Parietal lobe (tissue), 2 donors: Measurements from ENCODE around the genes PRAMEF13 and PRAMEF18.

GRCh38 chr1:12345853-12346221, 116.0 kb downstream of the VPS13D start:
- RAMPAGE, long total RNA = no peak

- RAMPAGE, long total RNA = no peak
Observed at GRCh38 chr1:12453966-12454423, 164.0 kb downstream of the DHRS3 start.

DNA sequence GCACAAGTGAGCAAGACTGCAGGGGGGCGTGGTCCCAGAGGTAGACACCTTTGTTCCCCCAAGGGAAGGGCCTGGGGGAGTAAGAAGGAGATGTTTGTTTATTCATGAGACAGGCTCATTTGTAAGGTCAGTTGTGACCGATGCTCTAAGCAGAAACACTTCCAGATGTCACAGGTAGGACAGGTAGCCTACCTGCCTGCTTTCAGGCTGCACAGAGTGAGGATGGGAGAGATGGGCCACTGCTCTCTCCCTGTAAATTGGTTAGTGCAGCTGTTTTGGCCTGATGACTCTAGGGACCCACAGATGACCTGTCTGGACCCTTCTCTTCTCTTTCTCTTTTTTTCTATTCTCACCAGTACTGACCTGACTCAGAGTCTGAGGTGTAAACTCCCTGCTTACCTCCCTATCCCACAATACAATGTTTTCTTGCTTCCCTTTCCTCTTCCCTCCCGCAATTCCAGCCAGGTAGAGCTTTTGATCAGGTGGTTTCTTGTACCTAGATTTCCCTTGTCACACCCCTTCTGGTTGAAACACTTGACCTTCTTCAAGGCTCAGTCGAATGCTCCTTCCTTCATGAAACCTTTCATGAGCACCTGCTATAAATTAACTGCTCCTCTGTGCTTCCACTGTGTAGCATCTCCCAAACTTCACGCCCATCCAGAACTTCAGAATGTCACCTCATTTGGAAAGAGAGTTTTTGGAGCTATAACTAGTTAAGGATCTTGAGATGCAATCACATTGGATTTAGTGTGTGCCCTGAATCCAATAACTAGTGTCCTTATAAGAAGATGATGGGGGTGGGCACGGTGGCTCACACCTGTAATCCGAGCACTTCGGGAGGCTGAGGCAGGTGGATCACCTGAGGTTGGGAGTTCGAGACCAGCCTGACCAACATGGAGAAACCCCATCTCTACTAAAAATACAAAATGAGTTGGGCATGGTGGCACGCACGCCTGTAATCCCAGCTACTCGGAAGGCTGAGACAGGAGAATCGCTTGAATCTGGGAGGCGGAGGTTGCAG, 5.7 kb downstream of the DHRS3 start:
- RAMPAGE, long total RNA = no peak

DNA sequence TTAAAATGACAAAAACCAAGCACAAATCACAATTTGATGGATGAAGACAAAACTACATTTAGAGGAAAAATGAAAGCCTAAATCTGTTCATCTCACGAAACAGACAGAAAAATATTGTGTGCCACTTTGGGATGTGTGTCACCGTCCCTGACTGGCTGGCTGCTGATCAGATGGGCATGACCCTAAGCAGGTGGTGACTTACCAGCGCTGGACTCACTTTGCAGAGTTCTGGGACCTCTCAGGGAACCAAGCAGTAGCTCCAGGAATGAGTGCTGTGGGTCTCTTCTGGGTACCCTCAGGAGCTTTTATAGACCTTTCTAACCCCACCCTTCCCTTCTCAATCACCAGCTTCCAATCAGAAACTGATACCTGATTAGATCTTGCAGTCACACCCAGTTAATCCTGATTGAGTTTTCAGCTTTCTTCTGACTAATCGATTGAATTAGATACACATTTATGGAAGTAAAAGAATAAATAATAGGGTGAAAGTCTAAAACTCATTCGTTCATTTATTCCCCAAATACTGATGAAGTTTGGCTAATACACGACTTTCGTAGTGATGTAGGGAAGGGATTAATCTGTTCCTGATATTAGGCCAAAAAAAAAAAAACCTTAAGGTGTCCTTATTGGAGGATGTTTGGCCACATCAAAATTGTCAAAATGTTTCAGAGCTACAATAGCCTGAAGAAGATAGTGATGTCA, at the start of gene PRAMEF13:
TSS of gene PRAMEF13 (minus strand) at position 280 of the 702 bp plus-strand sequence.
- RAMPAGE, long total RNA = no peak

DNA sequence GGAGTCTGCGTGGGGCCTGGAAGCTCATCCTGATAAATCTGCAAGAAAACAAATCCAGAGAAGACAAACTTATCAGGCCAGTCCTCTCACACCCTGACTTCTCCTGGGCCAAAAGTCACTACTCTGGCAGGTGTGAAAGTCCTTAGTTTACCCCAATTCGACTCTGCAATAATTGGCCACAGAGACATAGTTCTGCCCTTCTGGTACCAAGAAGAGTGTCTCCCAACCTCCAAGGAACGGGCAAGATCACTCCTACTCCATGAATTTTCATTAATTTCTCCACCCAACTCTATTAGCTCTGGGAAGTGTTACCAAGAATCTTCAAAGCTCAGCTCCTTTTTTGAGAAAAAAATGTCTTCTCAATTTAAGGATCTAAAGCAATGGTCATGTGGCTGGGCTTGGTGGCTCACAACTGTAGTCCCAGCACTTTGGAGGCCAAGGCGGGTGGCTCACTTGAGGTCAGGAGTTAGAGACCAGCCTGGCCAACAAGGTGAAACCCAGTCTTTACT, at the start of gene PRAMEF18:
TSS of gene PRAMEF18 (minus strand) at position 76 of the 509 bp plus-strand sequence.
- RAMPAGE, long total RNA = no peak

GRCh38 chr1:13535153-13535835, 21.5 kb upstream of the LRRC38 start:
- RAMPAGE, long total RNA = no peak

- RAMPAGE, long total RNA = no peak
Observed at GRCh38 chr1:14238625-14239152, 359.8 kb upstream of the KAZN start.

DNA sequence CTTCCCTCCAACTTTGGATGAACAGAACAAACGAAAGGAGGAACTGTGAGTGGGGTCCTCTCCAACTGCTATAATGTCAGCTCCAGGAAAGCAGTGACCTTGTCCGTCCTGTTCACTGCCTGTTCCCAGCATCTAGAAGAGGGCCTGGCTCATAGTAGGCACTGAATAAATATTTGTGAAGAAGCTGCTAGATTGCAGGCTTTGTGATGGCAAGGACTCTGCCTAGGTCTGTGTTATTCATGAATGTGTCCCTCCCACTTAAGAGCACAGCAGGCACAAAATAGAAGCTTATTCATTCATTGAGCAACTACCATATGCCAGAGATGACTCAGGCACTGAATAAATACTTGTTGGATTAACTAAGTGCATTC, 143.6 kb downstream of the KAZN start:
- RAMPAGE, long total RNA = no peak

GRCh38 chr1:14742467-14742856, 144.0 kb downstream of the KAZN start:
- RAMPAGE, long total RNA = no peak

DNA sequence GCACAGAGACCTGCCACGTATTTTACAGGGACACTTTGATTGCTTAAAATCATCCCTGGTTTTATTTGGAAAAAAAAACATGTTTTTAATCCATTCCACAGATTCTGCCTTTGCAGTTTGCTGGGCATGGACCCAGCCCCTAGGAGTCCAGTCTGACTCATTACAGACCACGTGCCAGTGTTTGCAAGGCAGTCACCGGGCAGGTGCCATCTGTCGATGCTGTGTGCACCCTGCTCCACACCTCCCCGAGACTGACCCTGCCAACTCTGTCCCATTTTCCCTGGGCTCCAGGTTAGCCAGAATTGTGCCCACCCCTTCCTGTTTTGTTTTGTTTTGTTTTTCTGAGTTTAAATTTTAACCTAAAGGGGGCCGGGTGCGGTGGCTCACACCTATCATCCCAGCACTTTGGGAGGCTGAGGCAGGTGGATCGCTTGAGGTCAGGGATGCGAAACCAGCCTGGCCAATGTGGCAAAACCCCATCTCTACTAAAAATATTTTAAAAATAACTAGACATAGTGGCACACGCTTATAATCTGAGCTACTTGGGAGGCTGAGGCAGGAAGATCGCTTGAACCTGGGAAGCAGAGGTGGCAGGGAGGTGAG, 148.3 kb upstream of the TMEM51 start:
- RAMPAGE, long total RNA = no peak

DNA sequence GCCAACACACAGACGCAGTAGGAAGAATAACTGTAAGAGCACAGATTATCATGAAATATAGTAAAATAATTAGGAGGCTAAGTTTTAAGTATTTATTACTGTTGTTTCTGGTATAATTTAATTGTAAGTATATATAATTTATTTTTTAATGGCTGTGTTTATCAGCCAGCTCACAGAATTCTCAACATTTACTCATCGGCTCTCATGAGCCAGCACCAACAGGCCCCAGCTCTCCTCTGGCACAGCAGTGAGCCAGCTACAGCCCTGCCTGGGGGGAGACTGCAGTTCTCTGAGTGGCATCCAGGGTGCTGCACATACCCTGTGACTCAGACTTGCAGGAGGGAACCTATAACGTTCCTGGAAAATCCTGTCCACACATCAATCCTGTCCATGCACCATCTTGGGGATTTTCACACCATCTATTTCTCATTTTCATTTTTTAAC, 36.4 kb downstream of the FHAD1 start:
- RAMPAGE, long total RNA = no peak

- RAMPAGE, long total RNA = no peak
Observed at GRCh38 chr1:15328730-15329236, 80.9 kb upstream of the EFHD2 start.

GRCh38 chr1:15340305-15340818, 69.3 kb upstream of the EFHD2 start:
- RAMPAGE, long total RNA = no peak

DNA sequence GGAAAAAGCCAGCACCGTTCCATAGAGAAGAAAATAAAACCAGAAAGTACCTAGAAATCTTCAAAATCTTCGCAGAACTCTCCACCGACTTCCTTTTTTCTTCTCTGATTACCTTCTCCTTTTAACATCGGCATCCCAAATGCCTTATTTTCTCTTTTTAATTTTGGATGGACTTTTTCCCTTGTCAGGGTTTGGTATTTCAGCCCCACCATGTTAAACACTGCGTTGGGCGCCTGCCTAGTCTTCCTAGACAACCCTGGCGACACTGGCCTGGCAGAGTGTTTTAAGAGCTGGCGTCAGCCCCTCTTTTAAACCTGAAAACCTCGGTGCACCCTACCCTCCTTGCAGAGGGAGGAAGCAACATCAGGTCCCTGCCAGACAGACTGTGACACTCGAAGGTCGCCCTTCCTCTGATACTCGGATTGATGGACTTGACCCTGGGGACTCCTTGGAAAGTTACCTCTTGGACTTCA, 65.9 kb upstream of the EFHD2 start:
- RAMPAGE, long total RNA = no peak

DNA sequence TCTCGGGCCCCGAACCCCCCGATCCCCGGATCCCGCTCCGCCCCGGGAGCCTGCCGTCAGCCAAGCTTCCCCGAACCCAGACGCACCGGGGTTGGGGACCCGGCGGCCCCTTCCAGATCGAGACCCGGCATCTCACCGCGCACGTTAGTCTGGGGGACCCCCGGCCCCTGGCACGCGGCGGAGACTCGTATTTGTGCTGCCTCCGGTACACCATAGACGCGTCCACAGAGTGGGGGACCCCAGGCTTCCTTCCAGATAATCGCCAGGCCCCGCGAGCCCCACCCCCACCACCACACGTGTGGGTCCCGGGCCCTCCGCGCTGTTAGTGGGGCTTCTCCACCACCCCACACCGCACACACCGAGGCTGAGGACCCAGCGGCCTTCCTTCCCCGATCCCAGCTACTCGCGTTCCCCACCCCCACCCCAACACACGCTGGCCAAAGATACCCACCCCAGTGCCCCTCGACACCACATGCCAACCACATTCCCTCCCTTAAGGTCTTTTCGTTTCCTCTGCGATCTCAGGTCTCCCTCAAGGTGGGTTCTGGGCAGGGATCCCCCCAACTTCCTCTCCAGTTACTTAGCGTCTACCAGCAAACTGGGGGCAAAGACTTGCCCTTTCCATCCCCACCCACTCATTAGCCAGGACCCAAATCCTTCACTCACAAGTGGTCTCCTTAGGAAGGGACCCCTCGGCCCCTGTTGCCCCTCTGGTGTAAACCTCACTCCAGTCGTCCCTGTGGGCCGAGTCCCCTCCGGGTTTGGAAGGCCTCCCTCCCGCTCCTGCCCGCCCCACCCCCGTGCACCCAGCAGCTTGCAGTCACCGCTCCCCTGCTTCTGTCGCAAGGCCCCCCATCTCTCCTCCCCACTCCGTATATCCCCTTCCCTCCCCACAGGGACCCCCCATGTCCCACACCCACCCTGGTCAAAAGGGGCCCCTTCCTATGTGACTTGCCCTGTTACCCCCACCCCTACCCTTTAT, 928 bp downstream of the EFHD2 start:
- RAMPAGE, long total RNA = no peak

- RAMPAGE, long total RNA = no peak
Observed at GRCh38 chr1:15493804-15494386, 18.0 kb downstream of the CELA2B start.

- RAMPAGE, long total RNA = no peak
Observed at GRCh38 chr1:15665931-15666963, 6.7 kb downstream of the RSC1A1 start.

GRCh38 chr1:15787034-15787437, 20.4 kb downstream of the UQCRHL start:
- RAMPAGE, long total RNA = no peak

- RAMPAGE, long total RNA = no peak
Observed at GRCh38 chr1:15815409-15815950, 8.0 kb upstream of the UQCRHL start.

- RAMPAGE, long total RNA = no peak
Observed at GRCh38 chr1:15930025-15930910, 45.6 kb downstream of the ZBTB17 start.